ENCODE measurements around a stretch of chr6.

- CAGE, long polyA plus RNA = no peak
- RRBS = no CpG with 5 or more reads among the region's 12 CpGs
Measured at GRCh38 chr6:167349847-167350288, 25.0 kb downstream of the TTLL2 start.

GRCh38 chr6:167441659-167442668 is 117.1 kb downstream of the TTLL2 start:
- CAGE, long polyA plus RNA = no peak
- RRBS = no CpG with 5 or more reads among the region's 19 CpGs

GRCh38 chr6:167667927-167669140 is 158.4 kb upstream of the AFDN start:
- CAGE, long polyA plus RNA = no peak
- RRBS = no CpG with 5 or more reads among the region's 42 CpGs

- CAGE, long polyA plus RNA = no peak
- RRBS = no CpG with 5 or more reads among the region's 8 CpGs
Measured at GRCh38 chr6:167693551-167693897, 133.2 kb upstream of the AFDN start.

- CAGE, long polyA plus RNA = no peak
- RRBS = no CpG with 5 or more reads among the region's 10 CpGs
Measured at GRCh38 chr6:167764648-167765081, 62.0 kb upstream of the AFDN start.

GRCh38 chr6:167839739-167840171 is 13.0 kb downstream of the AFDN start:
- CAGE, long polyA plus RNA = no peak
- RRBS = no CpG with 5 or more reads among the region's 6 CpGs

DNA sequence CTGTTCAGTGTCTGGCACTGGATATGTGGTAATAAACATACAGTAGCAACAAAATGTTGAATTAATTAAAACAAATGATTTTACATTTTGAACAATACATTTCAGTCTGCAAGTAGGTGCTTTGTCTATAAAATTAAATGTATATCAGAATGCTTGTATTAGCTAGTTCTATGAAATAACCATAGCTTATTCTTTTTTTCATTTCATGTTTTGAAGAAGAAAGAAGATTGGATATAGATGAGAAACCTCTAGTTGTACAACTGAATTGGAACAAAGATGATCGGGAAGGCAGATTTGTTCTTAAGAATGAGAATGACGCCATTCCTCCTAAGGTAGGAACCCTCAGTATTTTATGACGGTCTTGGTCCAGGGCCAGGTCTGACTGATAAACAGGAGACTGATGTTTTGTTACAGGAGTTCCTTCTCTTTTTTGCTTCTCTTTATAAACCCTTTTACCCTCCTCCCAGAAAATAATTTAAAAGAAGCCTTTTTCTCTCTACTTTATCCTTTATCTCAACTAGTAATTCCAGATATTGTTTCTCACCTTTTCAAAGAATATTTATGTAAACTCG is 43.5 kb downstream of the AFDN start:
- CAGE, long polyA plus RNA = no peak
- RRBS = no CpG with 5 or more reads among the region's 4 CpGs

DNA sequence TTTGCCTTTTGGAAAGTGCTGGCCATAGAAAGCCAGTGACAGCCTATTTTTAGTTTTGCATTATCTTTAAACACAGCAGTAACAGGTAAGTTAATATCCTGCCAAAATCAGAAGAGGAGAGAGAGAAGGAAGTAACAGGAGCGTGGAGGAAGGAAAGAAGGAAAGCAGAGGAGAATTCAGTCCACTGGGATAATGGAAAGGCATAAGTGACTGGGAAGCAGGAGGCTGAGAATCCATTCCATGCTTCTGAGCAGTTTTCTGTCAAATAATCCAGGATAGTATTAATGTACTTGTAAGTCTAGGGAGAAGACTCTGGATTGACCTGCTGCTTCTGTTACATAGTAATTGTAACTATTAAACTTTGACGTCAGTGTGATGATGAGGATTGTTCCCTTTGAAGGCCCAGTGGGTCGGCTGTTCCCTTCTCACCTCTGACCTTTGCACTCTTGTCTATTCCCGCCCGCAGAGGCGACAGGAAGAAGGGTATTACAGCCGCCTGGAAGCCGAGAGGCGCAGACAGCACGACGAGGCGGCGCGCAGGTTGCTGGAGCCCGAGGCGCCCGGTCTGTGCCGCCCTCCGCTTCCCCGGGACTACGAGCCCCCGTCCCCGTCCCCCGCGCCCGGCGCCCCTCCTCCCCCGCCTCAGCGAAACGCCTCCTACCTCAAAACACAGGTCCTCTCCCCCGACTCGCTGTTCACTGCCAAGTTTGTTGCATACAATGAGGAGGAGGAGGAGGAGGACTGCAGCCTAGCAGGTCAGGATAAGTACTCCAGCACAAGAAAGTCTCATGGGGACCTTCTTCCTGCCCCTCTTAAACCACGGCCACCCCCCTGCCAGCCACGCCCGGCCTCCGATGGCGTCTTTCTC is 31.9 kb upstream of the KIF25 start:
- CAGE, long polyA plus RNA = no peak
- RRBS = 88% methylated on average over 7 of the region's 37 CpGs

- CAGE, long polyA plus RNA = no peak
- RRBS = no CpG with 5 or more reads among the region's 19 CpGs
Measured at GRCh38 chr6:168035859-168036691, 38.6 kb downstream of the KIF25 start.

DNA sequence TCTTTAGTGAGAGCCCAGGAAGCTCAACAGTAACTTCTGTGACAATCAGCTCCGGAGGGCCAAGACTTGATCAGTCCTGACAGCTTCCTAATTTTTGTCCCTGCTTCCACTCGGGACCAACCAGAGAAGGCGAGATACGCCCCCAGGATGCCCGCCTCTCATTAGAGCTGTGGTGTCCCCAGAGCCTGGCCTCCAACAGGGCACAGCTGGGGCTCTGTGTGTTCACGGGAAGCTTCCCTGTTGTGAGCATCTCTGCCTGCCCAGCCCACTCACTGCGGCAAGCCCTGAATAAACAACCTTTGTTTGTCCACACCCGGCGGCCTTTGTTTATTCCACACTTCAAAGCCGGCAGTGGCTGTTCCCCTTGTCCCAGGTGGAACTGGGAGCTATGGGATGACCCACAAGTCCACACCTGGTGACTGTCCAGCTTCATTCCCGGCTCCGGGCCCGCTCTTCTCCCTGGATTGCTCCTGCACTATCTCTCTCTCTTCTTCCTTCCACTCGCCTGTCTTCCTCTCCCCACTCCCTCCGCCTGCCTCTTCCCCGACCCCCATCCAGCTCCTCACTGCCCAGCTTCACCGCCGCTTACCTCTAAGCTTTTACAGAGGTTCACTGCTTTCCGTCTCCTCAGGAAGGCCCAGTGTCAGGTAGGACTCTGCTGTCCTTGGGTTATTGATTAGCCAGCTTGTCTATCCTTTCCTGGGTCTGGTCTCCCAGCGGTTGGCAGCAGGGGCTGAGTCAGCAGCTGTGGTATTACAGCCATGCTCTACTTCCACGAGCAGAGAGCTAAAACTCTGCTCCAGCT is 17.9 kb downstream of the DACT2 start:
- CAGE, long polyA plus RNA = no peak
- RRBS = 53% methylated on average over 3 of the region's 21 CpGs

- CAGE, long polyA plus RNA = no peak
- RRBS = no CpG with 5 or more reads among the region's 9 CpGs
Measured at GRCh38 chr6:168326147-168326840, 6.7 kb upstream of the DACT2 start.

- CAGE, long polyA plus RNA = no peak
- RRBS = 4% methylated on average over 5 of the region's 26 CpGs
Measured at GRCh38 chr6:168384386-168385065, 56.5 kb upstream of the SMOC2 start.

- CAGE, long polyA plus RNA = no peak
- RRBS = no CpG with 5 or more reads among the region's 1 CpG
Measured at GRCh38 chr6:169071021-169071220, 182.7 kb downstream of the THBS2 start.

DNA sequence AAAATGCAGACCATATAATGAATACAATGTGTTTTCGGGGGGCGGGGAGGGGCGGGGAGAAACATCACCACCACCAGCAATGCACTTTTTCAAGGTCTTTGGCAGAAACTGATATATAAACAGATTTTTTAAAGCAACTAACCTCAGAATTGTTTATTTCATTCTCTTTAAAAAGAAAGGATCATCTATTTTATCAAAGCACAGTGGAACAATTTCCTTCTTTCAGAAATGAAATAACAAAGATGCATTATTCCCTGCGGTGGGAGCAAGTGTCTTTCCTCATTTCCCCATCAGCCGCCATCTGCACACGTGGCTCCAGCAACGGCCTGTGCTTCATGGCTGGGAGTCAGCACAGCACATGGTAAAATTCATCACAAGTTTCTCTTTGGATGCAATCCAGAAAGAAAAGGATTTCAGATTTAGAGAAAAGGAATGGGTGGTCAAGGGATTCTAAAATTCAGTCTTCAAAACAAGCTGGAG is 107.8 kb downstream of the THBS2 start:
- CAGE, long polyA plus RNA = no peak
- RRBS = no CpG with 5 or more reads among the region's 7 CpGs

- CAGE, long polyA plus RNA = no peak
- RRBS = 96% methylated on average over 8 of the region's 41 CpGs
Measured at GRCh38 chr6:169231827-169232347, 21.8 kb downstream of the THBS2 start.

DNA sequence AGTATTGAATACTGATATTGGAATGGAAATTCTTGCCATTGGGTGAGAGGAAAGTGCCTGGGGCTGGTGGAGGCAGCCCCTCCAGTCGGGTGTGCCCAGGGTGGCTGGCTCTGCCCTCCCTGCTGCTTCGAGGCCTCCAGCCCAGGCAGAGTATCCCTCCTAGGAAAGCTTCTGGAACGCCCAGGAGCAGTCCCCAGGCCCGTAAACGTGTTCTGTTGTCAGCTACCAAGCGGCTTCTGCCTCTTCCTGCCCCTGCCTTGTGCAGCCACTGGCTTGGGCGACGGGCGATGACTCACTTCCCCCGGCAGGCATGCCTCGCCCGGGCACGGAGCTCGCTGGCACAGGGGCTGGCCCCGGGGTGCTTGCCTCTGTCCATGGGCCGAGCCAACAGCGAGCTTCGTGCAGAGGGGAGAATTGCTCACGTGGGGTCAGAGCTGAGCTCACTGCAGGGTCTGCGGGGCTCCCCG is 86.7 kb upstream of the THBS2 start:
- CAGE, long polyA plus RNA = no peak
- RRBS = 88% methylated on average over 4 of the region's 21 CpGs

- CAGE, long polyA plus RNA = no peak
- RRBS = no CpG with 5 or more reads among the region's 3 CpGs
Measured at GRCh38 chr6:169709834-169710610, 8.1 kb downstream of the C6orf120 start.

GRCh38 chr6:169715716-169716303 is 8.5 kb downstream of the PHF10 start:
- CAGE, long polyA plus RNA = no peak
- RRBS = no CpG with 5 or more reads among the region's 9 CpGs

DNA sequence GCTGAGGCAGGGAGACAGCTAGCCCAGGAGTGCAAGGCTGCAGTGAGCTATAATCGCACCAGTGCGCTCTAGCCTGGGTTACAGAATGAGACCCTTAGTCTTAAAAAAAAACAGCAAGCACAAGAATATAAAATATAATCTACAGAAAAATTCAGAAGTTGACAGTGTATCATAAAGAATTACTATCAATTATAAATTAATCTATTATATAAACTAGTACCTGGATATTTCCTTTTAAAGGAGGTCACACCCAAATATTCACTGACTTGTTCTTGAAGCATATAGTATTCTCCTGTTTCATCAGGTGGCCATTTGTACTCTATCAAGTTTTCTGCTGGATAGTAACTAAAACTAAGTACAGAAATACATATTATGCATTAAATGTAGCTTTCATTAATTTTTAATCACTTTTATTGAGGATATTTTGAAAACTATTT is 5.7 kb downstream of the PHF10 start:
- CAGE, long polyA plus RNA = no peak
- RRBS = no CpG with 5 or more reads among the region's 2 CpGs

GRCh38 chr6:169763326-169763662 is 11.9 kb downstream of the ERMARD start:
- CAGE, long polyA plus RNA = no peak
- RRBS = no CpG with 5 or more reads among the region's 8 CpGs

Data from osteoblast (primary cell).